Brain (tissue), 1 donor: ENCODE measurements around the gene OPALIN.

DNA sequence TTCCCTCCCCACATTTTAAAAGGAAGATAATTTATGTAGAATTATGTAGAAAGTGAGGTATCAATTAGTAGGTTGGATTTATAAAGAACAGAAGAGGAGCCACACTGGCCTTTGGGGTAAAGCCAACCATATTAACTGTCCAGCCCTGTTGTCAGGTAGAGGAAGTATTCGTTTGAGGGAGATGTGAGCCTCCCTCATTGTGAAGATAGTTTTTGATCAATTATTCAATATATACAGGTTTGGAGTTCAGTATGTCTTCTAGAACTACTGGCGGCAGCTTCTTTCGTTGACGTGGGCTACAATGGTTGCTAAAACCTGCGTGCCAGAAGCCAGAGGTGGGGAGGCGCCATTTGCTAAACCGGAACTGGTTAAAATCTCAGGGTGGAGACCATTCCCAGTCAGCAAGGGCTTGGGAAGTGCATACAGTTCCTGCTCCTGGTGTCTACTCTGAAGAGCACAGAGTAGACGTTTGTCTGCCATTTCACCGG lies 721 bp upstream of the ZNF518A start:
- RRBS = 6% methylated on average over 1 of the region's 9 CpGs

GRCh38 chr10:96130629-96131204 lies 620 bp downstream of the ZNF518A start:
- RRBS = no CpG with 5 or more reads among the region's 15 CpGs

DNA sequence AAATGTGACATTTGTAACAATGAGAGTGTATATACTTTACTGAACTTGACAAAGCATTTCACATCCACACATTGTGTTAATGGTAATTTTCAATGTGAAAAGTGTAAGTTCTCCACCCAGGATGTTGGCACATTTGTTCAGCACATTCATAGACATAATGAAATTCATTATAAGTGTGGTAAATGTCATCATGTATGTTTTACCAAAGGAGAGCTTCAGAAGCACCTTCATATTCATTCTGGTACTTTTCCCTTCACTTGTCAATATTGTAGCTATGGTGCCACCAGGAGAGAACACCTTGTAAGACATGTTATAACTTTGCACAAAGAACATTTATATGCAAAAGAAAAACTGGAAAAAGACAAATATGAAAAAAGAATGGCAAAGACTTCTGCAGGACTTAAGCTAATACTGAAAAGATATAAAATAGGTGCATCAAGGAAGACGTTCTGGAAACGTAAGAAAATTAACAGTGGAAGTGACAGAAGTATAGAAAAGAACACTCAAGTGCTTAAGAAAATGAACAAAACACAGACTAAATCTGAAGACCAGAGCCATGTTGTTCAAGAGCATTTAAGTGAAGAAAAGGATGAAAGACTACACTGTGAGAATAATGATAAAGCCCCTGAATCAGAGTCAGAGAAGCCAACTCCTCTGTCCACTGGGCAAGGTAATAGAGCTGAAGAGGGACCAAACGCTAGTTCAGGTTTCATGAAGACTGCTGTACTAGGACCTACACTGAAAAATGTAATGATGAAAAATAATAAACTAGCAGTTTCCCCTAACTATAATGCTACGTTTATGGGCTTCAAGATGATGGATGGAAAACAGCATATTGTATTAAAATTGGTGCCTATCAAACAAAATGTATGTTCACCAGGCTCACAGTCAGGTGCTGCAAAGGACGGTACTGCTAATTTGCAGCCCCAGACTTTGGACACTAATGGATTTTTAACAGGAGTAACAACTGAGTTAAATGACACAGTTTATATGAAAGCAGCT lies 27.1 kb downstream of the ZNF518A start:
- RRBS = no CpG with 5 or more reads among the region's 5 CpGs

DNA sequence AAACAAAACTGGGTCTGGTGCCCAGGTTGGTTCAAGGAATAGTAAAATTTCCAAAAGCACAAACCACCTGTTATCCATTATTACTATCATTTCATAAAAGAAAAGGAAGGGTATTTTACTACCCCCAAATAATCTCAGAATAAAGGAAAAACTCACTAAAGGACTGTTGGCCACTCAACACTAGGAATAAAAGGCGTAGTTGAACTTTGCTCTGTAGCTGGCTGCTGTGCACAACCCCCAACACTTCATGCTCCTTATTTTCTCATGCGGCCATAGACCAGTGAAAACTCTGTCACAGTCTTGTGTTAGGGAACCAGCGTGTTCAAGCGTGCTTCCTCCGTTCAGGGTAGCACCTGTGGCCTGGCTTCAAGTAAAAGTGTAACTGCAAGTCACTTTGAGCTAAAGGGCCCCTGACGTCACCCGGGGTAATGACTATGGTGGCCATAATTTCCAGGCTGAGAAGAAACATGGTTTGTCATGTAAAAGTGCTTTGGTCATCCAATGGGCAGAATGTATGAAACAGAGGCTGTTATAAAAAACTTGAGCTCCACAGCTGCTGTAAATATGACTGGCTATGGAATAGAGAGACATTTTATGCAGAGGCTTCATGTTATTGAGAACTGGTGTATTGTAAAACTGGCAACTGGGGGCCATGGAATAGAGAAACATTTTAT lies 27.0 kb downstream of the BLNK start:
- RRBS = no CpG with 5 or more reads among the region's 7 CpGs

DNA sequence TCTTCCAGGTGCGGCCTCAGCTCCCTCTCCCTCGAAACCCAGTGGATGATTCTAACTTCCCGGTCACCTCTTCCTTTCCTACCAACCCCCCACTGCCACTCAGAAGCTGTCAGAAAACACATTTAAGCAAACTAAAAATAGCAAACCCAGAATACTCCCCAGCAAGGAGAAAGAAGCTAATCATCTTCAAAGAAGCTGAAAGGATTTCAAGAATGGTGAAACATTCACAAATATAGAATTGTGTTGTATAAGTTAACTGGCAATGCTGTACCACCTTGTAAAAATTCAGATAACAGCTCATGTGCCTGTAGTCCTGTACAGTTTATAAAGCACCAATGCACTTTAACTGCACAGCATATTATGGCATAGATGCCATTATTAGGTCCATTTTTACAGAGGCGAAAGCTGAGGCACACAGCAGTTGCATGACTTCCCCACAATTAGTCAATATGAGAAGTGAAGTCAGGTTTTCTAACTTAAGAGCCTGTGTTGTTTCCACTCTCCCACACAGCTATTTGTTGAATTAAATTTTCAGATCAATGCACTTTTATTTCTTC lies 13.7 kb upstream of the DNTT start:
- RRBS = no CpG with 5 or more reads among the region's 4 CpGs

GRCh38 chr10:96358778-96359696 lies at the start of gene OPALIN:
Gene OPALIN (minus strand): TSS chr10:96359002.
- RRBS = no CpG with 5 or more reads among the region's 7 CpGs

GRCh38 chr10:96369778-96370350 lies 11.1 kb upstream of the OPALIN start:
- RRBS = 83% methylated on average over 5 of the region's 30 CpGs

DNA sequence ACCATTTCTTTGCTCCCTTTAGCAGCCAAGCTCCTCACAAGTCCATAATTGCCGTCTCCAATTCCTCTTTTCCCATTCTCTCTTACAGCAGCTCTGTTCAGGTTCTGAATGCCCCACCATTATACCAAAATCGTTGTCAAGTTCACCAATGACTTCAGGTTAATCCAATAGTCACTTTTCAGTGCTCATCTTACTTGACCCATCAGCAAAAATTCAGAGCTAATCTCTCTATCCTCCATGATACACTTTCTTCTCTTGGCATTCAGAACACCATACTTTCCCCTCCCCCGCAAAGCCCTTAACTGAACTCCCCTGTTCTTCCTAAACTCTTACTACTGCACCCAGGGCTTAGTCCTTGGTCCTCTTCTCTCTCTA lies 30.1 kb downstream of the TM9SF3 start:
- RRBS = no CpG with 5 or more reads among the region's 3 CpGs

DNA sequence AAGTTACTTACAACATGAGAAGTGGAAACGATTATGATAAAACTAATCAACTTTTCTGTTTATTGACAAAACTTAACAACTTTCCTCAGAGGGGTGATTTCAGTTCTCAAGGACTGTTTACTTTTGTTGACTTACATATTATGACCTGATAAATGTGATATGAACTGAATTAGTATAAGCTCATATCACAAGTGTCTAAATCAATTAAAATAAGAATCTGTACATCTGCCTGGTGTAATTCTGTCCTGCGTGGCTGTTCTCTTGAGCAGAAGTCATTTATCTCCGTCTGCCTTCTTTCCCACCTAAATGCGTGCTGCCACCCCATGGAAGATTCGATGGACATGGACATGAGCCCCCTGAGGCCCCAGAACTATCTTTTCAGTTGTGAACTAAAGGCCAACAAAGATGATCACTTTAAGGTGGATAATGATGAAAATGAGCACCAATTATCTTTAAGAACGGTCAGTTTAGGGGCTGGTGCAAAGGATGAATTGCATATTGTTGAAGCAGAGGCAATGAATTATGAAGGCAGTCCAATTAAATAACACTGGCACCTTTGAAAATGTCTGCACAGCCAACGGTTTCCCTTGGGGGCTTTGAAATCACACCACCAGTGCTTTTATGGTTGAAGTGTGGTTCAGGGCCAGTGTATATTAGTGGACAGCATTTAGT lies 26.8 kb downstream of the TM9SF3 start:
- RRBS = no CpG with 5 or more reads among the region's 7 CpGs

DNA sequence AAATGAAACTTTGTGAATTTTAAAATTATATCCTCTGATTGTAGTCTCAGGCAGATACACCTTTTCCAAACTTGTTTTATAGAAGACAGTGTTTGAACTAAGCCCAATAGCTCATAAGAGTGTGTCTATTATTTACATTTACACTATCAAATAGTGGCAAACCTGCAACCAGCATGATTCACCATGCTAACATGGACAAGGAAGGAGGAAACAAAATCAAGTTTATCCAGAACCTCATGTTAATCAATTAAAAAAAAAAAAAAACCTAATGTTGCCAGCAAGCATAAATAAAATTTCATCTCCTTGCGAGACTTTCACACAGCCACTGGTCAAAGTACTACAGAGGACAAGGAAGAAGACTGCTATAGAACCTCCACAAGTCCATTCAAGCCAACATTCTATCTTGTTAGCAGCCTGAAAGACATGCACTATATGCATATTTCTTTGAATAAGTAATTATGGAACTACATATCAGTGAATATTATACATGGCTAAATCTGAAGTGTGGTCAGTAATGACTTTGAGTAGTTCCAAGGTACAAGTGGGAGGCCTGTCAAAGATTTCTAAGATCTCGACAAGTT lies 9.7 kb downstream of the TM9SF3 start:
- RRBS = no CpG with 5 or more reads among the region's 2 CpGs

- RRBS = 2% methylated on average over 4 of the region's 17 CpGs
Observed at GRCh38 chr10:96585922-96586422, 840 bp downstream of the TM9SF3 start.

GRCh38 chr10:96587248-96588030 lies 627 bp upstream of the TM9SF3 start:
- RRBS = 1% methylated on average over 9 of the region's 24 CpGs

DNA sequence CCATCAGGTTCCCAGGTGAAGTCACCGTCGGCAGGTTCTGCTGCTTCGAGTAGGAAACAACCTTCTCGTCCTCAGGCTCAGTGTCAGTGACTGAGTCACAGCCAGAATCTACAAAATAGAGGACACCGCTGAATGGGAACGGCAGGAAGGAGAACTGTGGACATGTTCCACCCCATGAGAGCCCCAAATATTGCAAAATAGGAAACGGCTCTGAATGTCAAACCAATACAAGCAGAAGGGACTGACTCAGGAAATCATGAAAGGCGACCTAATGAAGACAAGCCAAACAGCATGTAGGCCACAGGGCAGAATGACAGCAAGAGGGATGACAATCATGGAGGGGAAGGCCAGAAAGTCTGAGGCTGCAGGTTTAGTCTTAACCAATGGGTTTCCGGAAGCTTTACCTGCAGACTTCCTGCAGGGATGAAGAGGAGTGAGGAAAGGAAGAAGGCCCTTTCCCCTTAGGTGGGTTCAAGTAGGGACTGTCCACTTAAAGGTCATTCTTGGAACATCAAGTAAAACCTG lies 63.4 kb downstream of the PIK3AP1 start:
- RRBS = no CpG with 5 or more reads among the region's 9 CpGs

- RRBS = no CpG with 5 or more reads among the region's 6 CpGs
Observed at GRCh38 chr10:96664421-96665149, 55.7 kb downstream of the PIK3AP1 start.

GRCh38 chr10:96834128-96834866 lies 2.2 kb downstream of the LCOR start:
- RRBS = no CpG with 5 or more reads among the region's 9 CpGs

- RRBS = no CpG with 5 or more reads among the region's 3 CpGs
Observed at GRCh38 chr10:97016846-97017064, 169.0 kb downstream of the SLIT1 start.

GRCh38 chr10:97328730-97329329 lies 5.7 kb downstream of the FRAT2 start:
- RRBS = no CpG with 5 or more reads among the region's 3 CpGs

- RRBS = no CpG with 5 or more reads among the region's 9 CpGs
Observed at GRCh38 chr10:97336803-97337707, 2.5 kb upstream of the FRAT2 start.